Iris pigment epithelial cell (primary cell): ENCODE data around the genes MALSU1, CCDC126 and PALS2.

DNA sequence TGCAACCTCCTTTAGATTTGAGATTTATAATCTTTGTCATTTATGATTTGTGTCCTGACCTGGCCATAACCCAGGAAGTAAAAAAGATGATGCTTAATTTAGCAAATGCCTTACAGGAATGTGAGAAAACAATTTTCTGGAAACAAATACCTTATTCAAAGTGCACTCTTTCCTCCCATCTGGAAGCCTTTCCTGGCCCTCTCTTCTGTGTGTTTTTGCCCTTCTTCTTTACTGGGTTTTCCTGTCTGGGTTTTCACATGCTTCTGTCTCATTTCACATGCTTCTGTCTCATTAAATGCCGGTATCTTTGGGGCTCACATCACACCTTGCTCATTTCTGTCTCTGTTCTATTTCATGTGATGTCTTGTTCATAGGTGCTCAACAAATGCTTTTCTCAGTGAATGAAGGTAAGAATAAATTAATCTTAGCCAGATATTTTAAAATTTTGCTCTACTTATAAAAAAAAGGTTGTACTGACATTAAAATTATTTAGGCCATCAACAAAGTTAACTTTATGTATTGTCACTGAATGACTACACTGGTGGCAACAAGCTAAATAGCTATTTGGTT, 149.1 kb downstream of the RAPGEF5 start:
- RRBS, result no CpG with 5 or more reads among the region's 1 CpG

DNA sequence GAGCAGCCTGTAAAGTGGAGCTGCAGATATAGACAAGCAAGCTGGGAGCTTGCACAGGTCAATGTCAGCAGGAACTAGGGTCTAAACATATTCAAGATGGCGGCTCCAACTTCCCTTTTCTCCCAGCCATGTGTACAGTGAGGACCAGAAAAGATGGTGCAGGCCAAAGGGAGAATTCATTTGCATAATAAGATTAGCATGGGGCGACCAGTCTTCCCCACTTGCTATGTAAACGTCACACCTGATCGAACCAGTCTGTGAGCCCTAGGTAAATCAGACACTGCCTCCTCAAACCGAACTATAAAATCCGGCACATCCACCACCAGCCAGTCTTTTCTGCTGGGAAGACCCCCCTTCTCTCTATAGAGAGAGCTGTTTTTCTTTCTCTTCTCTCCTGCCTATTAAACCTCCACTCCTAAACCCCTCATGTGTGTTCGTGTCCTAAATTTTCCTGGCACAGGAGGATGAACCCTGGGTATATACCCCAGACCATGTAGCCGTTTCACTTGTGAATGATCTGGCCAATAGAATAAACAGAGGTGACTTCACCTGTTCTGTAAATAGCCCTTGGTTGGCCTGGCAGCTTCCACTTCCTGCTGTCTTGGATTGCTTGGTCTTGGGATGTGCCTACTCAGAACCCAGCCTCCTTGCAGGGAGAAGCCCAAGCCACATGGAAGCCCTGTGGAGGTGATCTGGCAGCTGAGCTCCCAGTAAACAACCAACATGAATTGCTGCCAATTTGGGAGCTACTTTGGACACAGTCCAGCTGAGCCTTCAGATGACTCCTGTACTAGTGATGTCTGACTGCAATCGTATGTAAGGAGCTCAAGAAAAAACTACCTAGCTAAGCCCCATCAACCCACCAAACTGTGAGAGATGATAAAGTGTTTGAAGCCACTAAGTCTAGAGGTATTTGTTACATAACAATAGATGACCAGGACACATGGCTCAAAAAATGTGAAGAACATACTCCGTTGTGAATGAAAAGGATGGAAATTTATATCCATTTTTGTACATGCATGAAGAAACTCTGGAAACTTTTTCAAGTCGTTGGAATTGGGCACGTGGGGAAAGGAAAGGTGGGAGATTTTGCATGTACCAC, 4.8 kb upstream of the RAPGEF5 start:
- RRBS, result no CpG with 5 or more reads among the region's 12 CpGs

DNA sequence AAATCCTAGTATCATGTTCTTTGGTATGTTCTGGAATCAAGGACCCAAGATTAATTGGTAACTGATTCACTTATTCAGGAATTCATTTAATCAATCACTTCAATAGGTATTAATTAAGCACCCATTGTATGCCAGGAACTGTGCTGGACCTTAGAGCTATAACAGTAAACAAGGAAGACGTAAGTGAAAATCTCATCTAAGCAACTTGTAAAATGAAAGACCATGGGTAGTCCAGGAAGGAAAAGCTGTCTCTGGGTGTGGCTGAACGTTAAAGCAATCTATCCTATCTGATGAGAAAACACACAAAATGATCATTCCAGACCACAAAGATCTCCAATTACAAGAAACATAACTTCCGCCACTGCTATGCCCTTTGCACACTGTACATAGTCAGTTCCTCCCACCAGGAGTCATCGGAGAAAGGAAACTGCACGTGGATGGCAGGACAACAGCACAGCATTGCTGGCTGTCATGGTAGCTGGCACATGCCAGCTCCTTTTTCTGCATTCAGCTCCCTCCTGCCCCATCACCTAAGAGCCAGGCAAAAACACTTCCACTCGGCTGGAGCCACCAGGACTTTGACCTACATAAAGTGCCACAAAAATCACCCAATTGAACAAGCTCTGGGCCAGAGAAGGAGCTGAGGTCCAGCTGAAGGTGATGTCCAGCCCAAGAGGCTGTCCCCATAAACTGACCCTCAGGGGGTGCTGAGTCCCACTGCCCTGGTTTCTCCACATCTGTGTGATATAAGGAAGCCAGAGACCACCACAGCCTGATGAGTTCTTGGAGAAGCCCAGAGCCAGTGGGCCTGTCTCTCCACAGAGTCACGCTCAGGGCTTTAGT, 56.5 kb downstream of the STEAP1B start:
- RRBS, result no CpG with 5 or more reads among the region's 7 CpGs

DNA sequence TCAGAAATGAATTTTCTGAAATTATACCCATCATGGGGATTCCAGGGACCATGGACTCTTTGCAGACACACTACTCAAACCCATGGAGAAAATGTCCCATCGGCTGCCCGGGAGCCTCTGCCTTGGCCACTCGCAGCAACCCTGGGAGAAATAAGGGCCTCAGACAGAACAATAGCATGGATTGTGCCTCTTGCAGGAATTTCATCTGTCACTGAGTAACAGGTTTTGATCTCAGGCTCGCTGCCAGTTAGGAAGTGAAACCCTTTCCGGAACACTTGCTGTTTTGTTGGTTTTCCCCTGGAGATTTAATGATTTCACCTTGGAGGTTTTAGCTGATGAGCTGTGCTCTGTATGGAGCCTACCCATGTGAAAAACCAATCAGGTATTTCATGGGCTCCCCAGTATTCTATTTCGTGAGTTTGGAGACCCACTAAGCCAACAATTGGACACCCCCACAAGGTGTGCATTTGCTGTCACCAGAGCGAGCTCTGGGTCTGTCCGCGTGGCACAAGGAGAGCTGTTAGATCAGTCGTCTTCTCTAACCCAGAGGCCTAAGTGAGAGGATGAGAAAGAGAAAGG, 55.4 kb downstream of the STEAP1B start:
- RRBS, result no CpG with 5 or more reads among the region's 10 CpGs

DNA sequence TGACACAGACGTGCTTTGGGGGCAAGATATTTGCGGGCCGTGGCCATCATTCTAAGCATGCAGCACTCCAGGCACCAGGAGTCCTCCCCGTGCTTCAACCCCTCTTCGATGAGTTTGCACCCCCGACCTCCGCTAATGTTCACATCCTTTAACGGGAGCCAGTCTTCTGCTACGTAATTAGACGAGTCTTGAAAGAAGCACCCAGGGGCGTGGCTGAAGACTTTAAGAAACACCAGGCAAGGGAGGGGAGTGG, 30.9 kb upstream of the TOMM7 start:
- RRBS, result no CpG with 5 or more reads among the region's 11 CpGs

GRCh38 chr7:22896917-22897301, 74.3 kb upstream of the TOMM7 start:
- RRBS, result no CpG with 5 or more reads among the region's 5 CpGs

DNA sequence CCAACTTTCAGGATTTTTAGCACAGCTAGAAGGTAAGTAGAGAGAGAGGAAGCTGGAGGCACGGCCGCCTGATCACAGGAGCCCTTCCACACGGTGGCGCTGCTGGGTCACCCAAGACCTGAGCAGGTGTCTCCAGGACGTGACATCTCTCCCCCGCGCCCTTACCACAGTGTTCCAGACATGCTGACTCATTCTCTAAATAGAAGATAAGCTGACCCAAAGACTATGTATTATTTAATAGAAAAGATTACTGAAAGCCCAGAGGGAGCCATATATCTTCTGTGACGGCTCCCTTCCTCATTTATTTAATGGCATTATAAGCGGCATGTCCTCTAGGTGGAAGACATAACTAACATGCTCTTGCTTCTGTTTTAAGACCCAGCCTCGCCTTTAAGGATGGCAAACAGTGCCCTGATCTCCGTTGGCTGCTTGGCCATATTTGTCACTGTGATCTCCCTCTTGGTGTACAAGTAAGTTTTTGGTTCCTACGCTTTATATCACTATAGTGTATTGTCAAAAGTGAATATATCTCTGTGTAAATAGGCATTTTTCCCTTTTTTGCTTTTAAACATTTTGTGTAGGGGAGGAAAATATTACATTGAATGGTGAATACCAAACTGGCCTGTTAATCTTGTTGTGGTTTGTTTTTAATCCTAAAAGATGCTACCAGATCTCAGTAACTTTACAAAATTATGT, 25.8 kb upstream of the MALSU1 start:
- RRBS, result no CpG with 5 or more reads among the region's 12 CpGs

DNA sequence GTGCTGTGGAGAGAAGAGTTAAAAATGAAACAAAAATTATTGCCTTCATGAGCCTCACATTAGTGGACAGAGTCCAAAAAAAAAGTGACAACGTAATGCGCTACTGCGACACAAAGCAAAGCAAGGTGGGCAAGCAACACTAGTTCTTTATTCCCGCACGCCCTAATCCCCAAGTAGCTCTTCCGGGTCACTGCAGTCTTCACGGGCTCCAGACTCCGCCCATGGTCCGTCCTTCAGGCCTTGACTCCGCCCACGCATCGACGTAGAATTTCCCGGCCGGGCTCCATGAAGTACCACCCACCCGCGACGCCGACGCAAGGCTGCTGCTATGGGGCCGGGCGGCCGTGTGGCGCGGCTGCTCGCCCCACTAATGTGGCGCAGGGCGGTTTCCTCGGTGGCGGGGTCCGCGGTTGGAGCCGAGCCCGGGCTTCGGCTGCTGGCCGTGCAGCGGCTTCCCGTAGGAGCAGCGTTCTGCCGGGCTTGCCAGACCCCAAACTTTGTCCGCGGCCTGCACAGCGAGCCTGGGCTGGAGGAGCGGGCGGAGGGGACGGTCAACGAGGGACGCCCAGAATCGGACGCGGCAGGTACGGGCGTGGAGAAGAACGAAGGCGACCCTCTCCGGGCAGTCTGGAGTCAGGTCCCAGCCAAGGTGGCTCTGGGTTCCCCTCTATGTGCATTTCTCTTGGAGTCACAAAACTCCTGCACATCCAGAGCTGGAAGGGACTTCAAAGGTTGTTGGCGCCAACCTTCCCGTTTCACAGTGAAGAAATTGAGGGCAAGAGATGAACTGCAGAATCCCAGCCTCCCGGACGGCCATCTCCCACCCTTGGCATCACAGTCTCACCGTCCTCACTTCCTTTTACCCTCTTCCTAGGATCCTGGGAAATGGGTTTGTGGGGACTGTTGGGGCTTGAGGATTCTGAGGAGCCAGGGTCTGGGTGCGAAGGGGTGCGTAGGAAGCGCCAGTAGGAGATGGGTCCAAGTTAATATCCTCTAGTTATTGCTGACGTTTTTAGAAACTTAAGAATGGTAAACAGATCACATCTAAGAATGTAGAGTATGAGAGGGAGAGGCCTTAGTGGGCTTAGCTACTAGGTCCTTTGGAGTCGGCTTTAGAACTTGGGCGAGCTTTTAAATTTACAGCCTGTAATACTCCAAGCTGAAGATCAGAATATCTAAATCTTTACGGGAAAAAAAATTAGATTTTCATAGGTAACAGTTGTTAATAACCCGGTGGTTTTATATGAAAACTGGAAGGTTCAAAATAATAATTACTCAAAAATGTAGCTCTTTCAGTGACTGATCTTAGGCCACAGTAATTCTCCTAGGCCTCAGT, at the start of gene MALSU1:
Gene MALSU1, plus strand, starts transcription at position 315 of the 1,336 bp plus-strand sequence.
- RRBS, result 1% methylated on average over 32 of the region's 69 CpGs

DNA sequence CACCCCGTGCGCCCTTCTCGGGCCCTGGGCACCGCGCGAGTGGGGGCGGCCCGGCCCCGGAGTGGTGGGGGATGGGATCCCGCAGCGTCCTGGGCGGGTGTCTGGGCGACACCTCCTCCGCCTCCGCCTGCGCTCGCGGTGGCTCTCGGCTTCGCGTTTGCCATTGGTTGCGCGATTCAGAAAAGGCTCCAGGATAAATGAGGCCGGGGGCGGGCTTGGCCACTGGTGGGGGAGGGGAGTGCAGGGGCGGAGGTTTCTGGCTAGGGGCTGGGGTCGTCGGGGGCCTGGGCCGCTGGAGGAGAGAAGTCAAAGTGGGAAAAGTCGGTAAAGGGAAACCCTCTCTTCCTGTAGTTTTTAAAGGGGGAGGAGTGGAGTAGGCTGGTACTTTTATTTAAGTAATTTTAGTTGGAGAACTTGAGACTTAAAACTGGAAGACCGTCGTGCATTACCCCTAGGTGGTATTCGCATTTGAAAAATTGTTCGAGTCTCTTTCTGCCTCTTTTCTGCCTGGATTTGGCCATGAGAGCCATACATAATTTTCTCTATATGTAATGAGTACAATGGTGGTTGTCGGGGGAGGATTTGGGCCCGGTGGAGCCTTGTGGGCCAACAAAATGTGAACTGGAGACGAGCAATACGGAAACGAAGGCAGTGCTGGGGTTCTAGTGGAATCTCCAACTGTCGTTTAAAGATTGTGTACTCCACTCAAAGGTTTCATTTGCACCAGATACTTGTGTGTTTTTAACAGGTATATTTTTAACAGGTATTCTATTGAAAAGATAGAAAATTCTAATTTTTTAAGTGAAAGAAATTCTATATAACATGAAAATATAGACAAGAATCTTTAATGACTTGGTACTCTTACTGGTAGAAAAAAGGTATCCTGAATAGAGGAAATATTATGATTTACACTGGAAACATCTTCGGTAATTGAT, 1.2 kb upstream of the IGF2BP3 start:
- RRBS, result no CpG with 5 or more reads among the region's 41 CpGs

DNA sequence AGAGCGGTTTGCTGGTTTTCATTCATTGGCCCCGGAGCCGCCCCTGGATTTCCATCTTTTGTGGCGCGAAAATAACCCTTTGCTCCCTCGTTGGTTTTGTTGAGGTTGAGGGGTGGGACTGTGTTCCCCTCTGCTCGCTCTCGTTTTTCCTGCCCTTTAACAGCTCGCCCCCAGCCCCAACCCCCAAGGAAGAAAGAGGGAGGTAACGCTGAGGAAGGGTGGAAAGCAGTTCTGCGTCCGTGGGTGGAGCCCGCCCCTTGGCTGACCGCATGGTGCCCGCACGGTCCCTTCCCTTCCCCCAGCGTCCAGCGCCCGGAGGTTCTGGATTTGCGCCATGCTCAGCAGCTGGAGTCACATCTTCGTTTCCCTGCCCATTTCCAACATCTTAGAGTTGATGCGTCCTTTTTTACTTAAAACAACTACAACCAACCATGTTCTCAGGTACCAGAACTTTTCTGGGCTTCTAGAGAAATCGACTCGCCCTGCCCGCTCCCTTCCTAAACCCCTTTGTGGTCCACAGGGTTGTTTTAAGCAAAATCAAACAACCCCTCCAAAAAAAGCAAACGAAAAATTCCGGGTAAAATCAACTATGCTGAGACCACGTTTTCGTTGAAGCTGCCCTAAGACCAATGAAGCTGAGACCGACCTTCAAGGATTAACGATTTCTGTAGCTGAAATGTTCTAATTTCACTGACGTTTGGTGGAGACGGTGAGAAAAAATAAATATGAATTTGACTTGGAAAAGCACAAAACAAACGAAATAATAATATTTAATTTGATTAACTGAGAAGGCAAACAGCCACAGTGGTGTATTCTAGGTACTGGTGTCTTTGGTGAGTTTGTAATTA, 4.4 kb upstream of the IGF2BP3 start:
- RRBS, result no CpG with 5 or more reads among the region's 34 CpGs

- RRBS, result 1% methylated on average over 25 of the region's 102 CpGs
Measured at GRCh38 chr7:23596974-23598314, at the start of gene CCDC126. TSS of gene CCDC126 (plus strand) at chr7:23597382.

DNA sequence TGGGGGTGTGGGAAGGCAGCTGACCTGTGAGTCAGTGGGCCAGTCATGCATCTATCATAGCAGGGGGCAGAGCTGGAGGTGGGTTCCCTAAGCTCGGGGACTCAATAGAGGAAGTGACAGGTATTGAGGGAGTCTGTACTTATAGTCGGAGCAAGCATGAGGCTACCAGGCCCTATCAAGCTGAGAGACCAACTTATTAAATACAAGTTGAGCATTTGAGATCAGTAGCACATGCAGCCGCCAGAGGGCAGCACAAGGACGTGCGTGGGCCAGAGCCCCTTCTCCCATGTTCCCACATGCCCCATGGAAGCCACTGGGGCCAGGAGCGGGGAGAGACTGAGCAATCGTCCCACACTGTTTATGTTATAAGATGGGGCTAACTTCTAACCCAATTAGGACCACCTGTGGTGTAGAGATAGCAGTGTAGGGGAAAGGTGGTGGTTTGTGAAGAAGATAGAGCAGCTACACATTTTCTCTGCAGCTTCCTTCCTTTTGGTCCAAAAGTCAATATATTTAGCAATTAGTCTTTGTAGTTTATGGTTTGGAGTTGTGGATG, 13.0 kb upstream of the STK31 start:
- RRBS, result no CpG with 5 or more reads among the region's 7 CpGs

GRCh38 chr7:24573074-24573572, at the start of gene PALS2:
TSS of gene PALS2 (plus strand) at chr7:24573452.
- RRBS, result 2% methylated on average over 29 of the region's 67 CpGs

GRCh38 chr7:24708880-24709520, 48.3 kb downstream of the GSDME start:
- RRBS, result no CpG with 5 or more reads among the region's 9 CpGs

DNA sequence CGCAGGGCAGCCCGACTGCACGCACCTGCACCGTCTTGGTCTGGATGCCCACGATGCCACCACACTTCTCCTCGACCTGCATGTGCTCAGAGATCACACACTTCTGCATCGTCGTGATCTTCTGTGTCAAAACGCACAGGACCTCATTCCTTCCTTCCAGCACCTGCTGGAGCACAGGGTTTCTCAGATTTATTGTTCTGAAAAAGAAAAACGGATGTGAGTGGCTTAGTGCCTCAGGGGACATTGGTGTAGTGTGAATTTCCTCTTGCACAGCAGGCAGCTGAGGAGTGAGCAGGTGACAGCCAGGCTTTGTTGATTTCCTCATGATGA, 38.3 kb downstream of the GSDME start:
- RRBS, result no CpG with 5 or more reads among the region's 10 CpGs

DNA sequence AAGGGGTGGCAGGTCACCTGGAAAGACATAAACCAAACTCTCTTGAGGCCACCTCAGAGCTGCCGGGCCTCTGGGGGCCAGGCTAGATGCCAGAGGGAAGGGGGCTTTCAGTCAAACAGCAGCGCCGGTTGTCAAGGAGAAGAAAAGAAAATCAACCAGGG, 38.0 kb downstream of the GSDME start:
- RRBS, result 85% methylated on average over 3 of the region's 3 CpGs

DNA sequence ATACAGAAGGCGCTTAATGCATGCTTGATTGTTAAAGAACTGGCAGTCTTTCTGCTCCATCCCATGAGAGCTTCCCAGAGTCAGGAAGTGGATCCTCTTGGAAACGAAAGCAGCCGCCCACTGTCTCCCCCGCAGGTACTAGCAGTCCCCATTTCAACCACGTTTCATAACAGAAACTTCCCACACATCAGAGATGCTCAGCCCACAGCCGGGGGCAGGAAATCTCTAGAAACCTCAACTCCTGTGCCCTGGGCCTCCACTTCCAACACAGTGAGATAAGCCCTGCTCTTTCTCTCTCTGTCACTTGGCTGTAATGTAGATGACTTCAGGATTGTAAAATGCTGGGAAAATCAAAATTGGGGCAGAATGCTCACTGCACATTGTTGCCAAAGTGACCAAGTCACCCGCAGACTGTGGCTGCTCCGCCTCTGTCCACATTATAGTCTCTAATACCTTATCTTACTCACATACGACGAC, 28.6 kb downstream of the GSDME start:
- RRBS, result no CpG with 5 or more reads among the region's 10 CpGs

DNA sequence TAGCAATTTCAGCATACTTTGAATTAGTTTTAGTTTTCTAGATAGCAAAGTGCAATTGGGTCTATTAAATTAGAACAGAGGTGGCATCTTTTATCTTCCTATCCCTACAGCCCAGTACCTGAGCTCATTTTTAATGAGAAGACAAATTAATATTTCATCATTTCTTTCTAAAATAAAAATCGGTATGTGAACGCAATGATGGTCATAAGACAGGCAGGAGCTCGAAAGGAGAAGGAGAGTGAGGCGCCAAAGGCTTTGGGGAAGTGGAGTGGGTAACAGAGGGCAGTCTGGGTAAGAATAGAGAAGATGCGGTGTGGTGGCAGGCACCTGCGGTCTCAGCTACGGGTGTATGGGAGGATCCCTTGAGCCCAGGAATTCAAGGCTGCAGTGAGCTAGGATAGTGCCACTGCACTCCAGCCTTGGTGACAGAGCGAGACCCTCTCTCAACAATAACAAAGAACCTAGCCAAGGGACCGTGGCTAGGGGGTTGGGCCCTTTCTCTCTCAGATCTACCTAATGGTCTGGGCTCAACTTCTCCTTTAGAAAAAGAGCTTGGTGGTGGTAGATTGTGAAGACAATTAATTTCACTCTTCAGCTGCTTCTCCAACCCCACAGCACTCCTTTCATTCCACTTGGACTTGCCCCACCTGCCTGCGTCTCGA, 1.2 kb downstream of the GSDME start:
- RRBS, result no CpG with 5 or more reads among the region's 11 CpGs

GRCh38 chr7:24781162-24781525, 23.9 kb upstream of the GSDME start:
- RRBS, result no CpG with 5 or more reads among the region's 4 CpGs

DNA sequence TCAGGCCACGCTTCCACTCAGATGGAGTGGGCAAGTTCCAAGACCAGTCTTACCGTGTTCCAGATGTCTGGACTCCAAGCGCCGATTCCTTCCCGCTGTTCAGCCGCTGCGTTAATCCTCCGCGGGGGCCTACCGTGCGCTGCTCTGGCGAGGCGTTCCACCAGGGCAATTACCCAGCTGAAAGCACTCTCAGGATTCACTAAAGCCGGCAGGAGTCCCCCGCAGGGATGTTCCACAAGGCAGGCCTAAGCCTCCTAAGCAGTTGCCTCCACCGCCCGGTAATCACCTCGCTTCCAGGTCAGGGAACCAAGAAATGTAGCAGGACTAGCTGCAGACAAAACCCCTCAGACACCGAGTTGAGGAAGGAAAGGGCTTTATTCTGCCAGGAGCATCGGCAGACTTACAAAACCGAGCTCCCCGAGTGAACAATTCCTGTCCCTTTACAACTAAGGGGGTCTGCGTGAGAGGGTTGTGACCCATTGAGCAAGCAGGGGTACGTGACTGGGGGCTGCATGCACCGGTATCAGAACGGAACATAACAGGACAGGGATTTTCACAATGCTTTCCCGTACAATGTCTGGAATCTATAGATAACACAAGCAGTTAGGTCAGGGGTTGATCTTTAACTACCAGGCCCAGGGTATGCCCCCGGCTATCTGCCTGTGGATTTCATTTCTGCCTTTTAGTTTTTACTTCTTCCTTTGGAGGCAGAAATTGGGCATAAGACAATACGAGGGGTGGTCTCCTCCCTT, 37.9 kb upstream of the GSDME start:
- RRBS, result 94% methylated on average over 4 of the region's 29 CpGs